Tibial artery (tissue), 1 donor: ENCODE measurements around the genes KRTAP10-6 and KRTAP10-9.

- PRO-cap = no peak
Observed at GRCh38 chr21:43738065-43738900, 19.4 kb downstream of the PDXK start.

GRCh38 chr21:43745704-43746393 is 26.9 kb downstream of the PDXK start:
- PRO-cap = no peak

DNA sequence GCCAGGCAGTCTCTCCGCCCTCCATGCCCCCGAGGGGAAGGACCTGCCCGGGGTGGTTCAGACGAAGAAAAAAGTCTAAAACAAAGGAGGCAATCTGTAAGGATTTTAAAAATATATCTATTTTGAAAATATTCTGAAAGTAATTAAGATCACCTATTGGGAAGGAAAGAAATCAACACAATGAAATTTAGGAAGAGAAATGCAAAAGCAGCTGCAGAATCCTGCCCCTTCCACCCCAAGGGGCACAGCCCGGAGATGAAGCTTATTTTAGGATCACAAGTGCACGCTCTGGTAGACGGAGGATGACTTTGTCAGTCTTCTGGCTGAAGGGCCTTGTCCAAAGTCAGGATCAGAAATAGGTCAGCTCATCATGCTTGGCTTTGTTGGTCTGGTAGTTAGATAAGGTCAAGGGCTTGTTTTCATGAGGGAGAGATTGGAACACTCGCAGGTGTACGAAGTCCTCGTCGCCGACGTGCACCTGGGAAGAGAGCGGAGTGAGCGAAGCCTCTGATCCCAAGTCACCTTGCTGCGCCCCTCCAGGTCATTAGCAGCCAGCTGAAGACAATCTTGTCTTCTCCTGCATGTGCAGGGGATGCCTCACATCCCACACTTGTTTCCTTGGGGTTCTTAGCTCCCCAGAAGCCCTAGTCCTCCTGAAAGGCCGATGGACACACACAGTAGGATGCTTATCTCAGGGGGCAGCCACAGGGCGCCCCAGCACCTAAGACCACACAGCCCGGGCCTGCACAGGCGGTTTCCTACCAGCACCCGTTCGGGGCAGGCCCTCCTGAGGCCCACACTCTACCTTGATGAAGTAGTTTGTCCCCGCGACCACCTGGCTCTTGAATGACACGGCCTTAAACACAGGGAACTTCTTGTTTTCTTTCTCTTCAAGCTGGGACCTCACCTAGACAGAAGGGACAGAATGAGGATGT is 2.0 kb downstream of the CSTB start:
- PRO-cap = no peak

DNA sequence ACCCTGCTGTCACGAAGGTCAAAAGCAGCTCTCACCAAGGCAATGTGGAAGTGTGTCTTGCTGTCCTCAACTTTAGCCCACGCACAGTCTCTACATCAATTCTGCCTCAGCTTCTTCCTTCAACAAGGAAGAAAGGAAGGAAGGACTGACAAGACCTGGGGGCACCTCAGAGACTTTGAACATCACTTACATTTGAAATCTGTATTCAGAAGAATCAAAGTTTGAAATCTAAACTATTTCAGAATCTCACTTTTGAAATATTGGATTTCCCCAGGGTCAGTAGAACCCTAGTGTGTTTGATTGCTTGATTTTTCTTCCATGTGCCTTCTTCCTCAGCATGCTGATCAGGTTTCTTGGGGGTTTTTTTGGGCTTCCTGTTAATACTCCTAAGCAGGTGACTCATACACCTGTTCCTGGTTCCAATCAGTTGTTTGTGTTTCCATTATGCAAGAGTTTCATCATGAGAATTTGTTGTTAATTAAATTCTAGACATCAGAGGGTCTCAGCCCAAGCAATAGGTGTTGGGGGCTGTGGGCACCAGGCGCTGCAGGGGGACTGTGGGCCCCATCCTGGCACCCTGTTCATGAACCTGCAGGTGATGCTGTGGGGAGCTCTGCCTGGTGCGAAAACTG is 6.6 kb upstream of the CSTB start:
- PRO-cap = no peak

- PRO-cap = no peak
Observed at GRCh38 chr21:43861389-43862036, 3.5 kb upstream of the AGPAT3 start.

GRCh38 chr21:43864000-43864835 is 805 bp upstream of the AGPAT3 start:
- PRO-cap = unidirectional peak, plus-strand start at chr21:43864346; unidirectional peak, plus-strand start at chr21:43864566

GRCh38 chr21:43909851-43910349 is 44.9 kb downstream of the AGPAT3 start:
- PRO-cap = no peak

DNA sequence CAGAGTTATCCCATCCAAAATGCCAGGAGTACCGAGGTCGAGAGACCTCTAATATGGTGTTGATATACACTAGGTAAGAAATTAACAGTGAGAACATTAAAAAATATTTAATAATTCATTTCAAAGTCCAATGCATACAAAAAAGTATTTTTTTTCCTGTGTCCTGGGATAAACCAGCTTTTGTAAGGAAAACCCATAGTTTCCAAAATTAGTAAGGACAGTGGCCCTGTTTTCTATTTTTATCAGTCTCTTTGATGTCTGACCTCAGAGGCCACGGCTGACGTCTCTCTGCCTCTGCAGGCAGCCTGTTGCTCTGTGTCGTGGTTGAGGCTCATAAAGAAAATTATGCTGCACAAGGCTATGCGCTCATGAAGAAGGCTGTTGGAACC is 48.8 kb downstream of the AGPAT3 start:
- PRO-cap = no peak

DNA sequence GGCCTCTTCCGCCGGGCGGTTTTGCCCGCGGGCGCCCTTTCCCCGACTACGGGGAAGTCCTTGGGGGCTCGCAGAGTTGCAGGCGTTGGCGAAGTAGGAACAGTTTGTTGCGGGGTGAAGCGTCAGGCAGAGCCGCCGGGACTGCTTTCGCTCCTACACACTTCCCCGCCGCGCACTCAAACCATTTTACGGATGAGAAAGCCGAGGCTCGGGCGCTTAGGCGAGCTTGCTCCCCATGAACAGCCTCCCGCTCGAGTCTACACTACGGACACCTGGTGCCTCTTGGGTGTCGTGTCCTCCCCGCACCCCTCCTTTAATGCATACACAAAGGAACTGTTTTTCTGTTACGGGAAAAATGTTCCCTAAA is 799 bp downstream of the TRAPPC10 start:
- PRO-cap = no peak

DNA sequence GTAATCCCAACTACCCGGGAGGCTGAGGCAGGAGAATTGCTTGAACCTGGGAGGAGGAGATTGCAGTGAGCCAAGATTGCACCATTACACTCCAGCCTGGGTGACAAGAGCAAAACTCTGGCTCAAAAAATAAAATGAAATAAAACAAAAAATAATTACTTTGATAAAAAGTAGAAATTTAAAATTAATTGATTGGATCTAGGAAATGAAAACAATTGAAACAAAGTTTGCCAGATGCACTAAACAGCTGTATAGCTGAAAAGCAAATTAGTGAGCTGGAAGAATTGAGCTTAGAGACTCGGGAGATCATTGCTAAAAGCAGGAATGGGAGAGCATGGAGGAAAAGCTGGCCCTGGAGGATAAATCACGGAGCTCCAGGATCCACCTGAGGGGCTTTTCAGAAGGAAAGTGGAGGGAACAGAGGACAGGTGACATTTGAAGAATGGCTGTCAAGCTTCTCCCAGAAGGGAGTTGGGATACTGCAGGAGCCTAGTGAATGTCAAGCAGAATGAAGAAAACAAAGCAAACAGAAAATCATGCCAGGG is 23.6 kb downstream of the TRAPPC10 start:
- PRO-cap = no peak

DNA sequence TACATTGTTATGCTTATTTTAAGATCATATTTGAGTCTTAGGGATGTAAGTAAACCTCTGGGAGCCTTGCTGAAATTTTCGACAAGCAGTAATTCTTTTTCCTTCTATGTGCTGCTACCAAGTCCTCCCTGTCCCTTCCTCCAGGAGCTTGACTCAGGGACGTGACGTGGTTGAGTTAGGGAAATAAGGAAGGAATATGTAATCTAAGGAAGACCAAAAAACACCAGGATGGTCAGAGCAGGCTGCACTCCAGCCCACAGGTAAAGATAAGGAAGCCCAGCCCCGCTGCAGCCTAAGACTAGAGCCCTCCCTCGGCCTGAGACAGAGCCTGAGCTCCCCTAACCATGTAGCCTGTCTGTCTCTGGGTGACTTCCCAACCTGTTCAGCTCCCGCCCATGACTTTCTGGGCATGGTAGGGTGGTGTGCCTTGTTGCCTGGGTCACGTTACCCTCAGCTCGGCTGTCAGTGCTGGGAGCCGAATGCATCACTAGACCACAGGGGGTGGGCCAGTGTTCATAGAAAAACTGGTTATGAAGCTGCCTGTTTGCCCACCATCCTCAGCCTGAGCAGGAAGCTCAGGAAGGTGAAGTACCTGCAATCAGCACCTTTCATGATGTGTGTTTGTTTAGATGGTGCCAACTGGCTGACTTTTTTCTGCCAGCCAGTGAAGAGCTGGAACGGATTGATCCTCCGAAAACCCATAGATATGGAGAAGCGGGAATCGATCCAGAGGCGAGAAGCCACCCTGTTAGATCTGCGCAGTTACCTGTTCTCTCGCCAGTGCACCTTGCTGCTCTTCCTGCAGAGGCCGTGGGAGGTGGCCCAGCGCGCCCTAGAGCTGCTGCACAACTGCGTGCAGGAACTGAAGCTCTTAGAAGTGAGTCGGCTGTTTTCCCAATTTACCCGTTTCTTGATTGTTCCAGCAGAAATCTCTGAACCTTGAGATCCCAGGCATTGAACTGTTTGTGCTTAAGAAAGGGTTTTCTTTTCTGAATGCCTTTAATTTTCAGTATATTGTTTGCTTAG is 44.0 kb upstream of the PWP2 start:
- PRO-cap = no peak

- PRO-cap = no peak
Observed at GRCh38 chr21:44087123-44088317, 19.7 kb upstream of the PWP2 start.

GRCh38 chr21:44303393-44304358 is 3.8 kb downstream of the PFKL start:
- PRO-cap = no peak

- PRO-cap = no peak
Observed at GRCh38 chr21:44328007-44328226, 11.3 kb downstream of the CFAP410 start.

DNA sequence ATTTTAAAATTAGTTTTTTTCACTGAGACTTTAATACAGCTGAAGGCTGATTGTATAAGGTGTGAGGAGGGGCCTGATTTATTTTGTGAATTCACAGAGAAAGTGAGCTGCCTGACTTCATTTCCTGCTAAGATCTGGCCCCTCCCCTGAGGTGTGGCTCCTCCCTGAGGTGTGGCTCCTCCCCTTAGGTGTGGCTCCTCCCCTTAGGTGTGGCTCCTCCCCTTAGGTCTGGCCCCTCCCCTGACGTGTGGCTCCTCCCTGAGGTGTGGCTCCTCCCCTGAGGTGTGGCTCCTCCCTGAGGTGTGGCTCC is 27.1 kb upstream of the LRRC3 start:
- PRO-cap = no peak

GRCh38 chr21:44451944-44452328 is 3.4 kb upstream of the LRRC3 start:
- PRO-cap = no peak

DNA sequence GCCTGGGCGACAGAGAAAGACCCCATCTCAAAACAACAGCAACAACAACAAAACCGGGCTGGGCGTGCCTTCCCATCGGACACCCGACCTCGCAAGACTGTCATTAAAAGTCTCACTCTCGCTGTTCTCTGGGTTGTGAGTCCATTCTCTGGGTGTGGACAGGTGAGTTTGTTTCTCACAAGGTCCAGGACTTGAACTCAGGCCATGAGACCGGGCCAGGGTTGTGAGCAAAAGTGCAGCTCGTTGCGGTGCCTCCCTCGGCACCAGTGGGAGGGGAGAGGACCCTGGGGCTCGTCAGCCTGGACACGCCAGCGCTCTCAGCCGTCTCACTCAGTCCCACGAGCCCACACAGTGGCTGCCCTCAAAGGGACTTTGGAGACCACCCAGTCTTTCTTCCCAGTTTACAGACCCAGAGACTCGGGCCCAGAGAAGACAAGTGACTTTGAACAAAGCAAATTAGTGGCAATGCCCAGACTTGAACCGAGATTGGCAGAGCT is 28.0 kb downstream of the LRRC3 start:
- PRO-cap = no peak

GRCh38 chr21:44592304-44592552 is at the start of gene KRTAP10-6:
Gene KRTAP10-6 (minus strand): TSS chr21:44592505.
- PRO-cap = no peak

DNA sequence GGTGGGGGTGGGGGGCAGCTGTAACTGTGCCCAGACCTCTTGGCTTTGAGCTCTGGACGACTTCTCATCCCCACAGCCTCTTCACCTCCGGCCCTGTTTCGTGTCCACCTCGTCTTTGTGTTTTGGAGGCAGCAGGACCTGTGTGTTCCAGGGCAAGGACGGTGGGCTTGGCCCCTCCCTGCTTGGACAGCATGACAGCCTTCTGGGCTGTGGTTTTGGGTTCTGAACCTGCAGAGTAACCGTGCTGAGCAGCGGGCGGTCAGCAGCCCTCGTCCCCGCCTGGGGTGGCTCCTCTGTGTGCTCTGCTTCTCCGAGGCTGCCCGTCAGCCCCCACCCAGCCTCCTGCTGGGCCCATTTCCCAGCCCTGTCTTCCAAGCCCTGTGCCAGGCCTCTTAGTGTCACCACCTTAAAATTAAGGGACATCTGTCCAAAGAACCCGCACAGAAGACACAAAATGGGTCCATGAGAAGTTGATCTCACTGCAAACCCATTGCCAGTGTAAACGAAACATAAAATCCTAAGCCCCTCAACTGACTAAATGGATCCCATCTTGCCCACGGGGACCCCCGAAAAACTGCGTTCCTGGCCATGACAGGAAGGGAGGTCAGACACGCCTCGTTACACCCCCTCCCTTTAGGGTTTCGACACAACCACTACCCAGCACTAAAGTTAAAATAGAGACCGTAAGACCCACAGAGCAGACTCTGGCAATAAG is 828 bp upstream of the KRTAP10-6 start:
- PRO-cap = no peak

DNA sequence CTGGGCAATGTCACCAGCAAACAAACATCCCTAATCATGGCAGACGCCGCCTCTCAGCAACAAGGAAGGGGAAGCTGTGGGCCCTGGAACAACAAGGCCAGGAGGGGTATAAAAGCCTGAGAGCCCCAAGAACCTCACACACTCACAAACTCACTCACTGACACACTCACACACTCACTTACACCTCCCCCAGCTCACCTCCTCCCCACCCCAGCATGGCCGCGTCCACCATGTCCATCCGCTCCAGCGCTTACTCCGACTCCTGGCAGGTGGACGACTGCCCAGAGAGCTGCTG is at the start of gene KRTAP10-9:
Gene KRTAP10-9, plus strand, starts transcription at position 137 of the 295 bp plus-strand sequence.
- PRO-cap = no peak